ENCODE measurements around a stretch of chr14.

DNA sequence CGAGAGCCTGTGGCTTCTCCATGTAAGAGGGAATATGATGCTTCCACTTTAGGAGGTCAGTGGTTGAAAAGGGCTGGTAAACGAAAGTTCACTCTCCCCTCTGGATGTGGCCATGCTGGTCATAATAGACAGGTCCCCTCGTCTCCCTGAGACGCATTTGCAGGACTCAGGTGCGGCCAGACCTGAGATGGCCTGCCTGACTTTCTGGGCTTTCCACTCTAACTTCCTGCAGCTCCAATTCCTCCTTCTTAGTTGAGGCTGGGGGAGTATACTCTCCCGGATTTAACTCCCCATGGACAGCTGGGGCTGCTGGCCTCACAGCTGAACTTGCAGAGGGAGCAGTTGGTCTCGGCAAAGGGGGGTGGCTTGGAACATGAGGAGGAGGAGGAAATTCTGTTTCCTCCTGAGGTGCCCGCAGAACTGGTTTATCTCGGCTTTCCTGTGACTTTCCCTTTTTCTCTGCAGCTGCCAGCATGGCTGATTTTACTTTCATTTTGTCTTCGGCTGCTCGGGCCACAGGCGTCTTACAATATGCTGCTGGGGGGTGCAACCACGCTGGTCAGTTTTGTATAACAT, 1317.4 kb downstream of the TMEM121 start:
- PRO-cap: bidirectional peak, plus-strand start at position 492 of the sequence, minus-strand start at position 220 of the sequence

DNA sequence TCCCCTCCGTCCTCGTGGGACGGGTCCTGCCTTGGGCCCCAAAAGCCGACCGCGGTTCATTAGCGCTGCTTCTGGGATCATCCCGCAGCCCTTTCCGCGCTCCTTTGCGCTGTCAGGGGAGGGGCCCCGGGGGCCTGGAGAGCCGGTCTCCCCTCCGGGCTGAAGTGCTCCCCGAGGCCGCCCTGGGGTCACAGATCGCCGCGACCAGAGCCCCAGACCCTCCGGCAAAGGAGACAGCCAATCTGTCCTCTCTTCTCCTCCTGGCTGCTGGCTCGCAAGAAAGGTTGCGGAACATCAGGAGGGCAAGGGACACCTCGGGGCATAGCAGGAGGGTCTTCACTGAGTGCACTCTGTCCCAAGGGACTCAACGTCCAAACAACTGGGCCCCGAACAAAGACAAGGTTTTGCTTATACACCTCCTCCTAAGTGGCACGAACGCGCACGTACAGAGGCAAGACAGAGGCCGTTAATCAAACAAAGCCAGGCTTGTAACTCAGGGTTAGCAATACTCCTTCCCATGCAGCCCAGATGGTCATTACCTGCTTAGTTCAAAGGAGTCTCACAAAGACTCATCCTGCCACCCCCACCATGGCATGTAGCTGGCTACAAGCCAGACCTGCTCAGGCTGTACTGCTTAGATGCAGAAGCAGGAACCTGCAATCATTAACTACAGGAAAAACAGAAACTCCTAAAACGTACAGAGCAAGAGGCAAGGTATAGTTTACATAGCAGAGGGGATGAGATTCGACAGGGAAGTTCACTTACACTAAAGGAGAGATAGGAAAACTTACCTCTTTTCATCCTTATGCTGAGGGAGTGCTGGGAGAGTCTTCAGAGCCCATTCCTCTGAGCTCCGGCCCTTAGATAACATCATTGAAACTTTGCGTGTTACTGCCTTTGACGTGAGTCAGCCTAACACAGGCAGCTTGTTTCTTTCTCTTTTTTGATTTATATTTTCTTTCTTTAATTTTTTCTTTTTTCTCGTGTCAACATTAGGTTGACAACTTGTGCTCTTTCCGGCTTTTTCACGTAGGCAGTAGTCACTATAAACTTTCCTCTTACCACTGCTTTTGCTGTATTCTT, 1319.0 kb downstream of the TMEM121 start:
- PRO-cap: bidirectional peak, plus-strand start at position 800 of the sequence, minus-strand start at position 537 of the sequence; bidirectional peak, plus-strand start at position 995 of the sequence, minus-strand start at position 872 of the sequence